Mesenchymal stem cell of adipose (primary cell): ENCODE results near the genes SLC66A2 and RBFA.

DNA sequence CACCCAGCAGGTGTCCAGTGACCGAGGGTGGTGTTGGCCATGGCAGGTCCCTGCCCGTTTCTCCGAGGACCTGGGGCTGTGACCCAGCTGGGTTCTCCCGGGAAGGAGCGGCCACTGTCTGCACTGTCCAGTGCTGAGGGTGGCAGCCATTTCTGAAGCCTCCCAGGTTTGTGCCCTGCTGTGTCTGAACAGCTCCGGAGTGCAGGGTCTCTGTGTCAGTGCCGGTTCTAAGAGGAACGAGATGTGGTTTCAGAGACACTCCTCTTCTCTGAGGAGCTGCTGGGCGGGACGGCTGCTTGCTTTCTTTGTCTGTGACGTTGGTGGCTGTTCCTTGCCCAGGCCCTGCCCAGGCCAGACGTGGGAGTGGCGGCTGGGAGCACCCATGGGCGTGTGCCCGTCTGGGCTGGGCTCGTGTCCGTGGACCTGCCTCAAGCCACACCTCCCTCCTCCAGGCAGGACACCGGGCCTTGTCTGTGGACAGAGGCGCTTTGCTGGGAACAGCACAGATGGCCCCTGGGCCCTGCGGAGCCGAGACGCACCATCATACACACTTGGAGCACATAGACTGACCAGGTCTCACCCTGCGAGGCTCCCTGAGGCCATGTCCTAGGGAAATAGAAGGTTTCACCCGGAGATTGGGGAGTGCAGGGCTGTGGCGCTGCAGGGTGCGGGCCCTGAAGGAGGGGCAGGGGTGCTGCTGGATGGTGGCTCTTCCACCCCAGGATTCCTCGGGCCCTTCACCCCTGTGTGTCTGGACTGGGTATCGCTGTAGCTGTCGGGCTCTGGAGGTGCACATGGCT lies 45.0 kb downstream of the NFATC1 start:
- CAGE, long polyA plus RNA: no peak

GRCh38 chr18:79448236-79449009 lies 52.7 kb downstream of the NFATC1 start:
- CAGE, long polyA plus RNA: no peak

DNA sequence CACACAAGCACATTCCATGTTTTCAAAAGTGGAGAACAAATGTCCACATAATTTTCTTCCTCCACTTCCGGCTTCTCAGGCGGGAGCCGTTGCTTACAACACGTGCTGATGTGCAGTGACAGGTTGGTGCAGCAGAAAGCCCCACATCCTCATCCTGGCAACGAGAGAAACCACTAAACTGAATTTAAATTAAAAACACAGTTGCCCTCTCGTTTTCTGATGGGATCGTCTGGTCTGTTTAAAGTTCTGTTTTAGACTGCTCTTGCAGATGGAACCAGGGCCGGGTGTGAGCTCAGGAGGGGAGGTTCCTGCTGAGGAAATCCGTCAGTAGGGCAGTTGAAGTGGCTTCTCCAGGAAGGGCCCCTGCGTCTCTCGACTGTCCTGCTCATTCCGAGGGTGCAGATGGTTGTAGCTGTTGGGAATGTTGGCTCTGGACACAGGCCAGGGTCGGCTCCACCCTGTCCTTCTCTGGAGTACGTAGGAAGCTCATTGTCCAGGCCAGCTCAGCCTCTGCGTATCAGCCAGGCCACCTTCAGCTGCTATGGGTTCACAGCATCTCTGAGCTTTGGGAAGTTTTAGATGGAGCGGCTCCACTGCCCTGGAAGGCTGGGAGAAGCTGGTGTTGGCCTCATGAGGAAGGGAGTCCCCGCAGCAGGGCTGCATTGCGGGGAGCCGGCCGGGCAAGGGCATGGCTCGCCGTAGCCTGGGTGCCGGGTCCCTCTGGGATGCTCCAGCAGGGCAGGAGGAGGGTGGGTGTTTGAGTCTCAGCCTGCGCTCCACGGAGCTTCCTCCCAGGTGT lies 58.3 kb downstream of the NFATC1 start:
- CAGE, long polyA plus RNA: no peak

- CAGE, long polyA plus RNA: no peak
These were observed 113.4 kb downstream of the NFATC1 start for GRCh38 chr18:79509025-79509576.

GRCh38 chr18:79695809-79696288 lies 16.2 kb downstream of the CTDP1 start:
- CAGE, long polyA plus RNA: no peak

- CAGE, long polyA plus RNA: no peak
These were observed 50.6 kb downstream of the CTDP1 start for GRCh38 chr18:79730102-79730692.

- CAGE, long polyA plus RNA: no peak
These were observed 1.2 kb downstream of the KCNG2 start for GRCh38 chr18:79798969-79799296.

GRCh38 chr18:79903524-79904222 lies 47.8 kb downstream of the SLC66A2 start:
- CAGE, long polyA plus RNA: no peak

GRCh38 chr18:79943787-79944565 lies 7.5 kb downstream of the SLC66A2 start:
- CAGE, long polyA plus RNA: no peak

DNA sequence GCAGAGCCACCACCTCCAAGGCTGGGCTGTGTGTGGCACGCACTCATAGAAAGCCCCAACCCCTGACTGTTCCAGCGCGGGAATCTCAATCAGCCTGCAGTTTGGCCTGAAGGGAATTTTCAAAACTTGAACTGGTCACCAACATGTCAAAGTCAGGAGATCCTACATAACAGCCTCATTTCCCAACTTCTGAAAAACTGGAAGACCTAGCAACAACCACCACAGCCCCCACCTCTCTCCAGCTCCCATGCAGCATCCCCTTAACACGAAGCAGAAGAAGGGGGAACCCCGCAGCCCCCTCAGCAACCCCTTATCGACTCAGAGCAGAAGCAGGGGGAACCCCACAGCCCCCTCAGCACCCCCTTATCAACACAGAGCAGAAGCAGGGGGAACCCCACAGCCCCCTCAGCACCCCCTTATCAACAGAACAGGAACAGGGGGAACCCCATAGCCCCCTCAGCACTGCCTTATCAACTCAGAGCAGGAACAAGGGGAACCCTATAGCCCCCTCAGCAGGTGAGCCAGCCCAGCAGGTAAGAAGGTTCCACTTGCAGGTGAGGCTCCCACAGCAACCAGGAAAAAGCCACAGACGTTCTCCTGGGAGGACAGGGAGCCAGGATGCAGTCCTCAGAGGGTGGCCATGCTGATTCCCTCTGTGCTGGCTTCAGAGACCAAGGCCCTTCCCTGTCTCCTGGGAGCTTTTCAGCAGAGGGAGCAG lies 6.7 kb downstream of the SLC66A2 start:
- CAGE, long polyA plus RNA: no peak

GRCh38 chr18:79951214-79952037 lies at the start of gene SLC66A2:
Gene SLC66A2, minus strand, starts transcription at chr18:79951653.
- CAGE, long polyA plus RNA: no peak

DNA sequence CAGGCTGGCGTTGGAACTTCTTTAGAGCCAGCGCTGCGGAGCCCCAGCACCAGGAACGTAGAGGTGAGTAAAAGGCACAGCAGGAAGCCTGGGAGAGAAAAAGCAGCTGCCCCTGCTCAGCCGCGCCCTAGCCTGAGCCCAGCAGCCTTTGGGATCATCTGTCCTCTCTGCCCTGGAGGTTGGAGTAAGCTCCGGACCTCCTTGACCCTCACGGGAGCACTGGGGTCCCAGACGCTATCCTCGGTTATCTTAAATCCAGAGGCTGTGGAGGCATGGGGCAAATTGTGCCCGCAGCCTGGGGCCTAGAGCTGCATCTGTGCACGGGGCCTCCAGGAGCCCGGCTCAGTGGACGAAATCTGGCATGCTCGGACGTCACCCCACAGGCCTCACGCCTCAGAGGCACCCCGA lies 1.6 kb upstream of the SLC66A2 start:
- CAGE, long polyA plus RNA: no peak

DNA sequence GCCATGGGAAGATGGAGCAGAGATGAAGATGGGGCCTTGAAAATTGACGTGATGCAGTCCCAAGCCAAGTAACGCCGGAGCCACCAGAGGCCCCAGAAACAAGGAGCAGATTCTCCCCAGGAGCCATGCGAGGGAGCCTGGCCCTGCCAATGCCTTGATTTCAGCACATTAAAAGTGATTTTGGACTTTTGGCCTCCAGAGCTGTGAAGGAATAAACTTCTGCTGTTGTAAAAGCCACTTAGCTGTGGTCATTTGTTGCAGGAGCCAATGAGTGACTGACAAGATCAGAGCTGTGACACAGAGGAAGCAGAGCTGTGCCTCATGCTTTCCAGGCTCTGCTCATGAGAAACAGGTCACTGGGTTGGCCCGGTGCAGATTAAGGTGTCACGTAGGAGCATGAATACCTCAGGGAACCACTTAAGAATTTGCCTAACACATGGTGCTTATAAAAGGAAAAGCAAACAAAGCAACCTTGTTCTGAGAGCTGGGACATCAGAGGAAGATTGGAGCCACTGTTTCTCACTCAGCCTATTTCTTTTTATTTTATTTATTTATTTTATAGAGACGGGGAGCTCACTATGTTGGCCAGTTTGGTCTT lies 2.8 kb upstream of the SLC66A2 start:
- CAGE, long polyA plus RNA: no peak

DNA sequence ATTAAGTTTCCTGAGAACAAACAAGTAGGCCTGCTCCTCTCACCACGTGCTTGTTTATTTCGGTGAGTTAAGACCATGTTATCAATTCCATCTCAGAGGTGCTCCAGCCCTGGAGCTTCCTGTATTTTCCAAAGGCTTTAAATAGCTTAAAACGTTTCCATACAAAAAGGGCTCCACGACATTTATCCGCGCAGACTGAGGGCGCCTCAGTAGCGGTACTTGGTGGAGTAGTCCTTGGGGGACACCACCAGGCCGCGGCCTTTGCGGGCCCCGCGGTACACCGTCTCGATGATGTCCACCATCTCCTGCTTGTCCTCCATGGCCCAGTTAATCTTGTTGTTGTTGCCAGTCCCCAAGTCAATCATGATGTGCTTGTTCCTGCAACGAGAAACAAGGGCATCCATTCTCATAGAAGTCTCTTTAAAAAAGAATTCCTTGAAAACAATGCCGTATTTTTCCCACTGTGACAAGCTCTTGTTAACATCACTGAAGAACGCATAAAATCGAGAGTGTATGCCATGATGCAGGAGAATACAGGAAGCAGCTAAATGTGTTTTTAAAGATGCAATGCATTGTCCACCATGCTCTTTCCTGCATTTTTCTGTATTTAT lies 9.1 kb downstream of the HSBP1L1 start:
- CAGE, long polyA plus RNA: no peak

- CAGE, long polyA plus RNA: no peak
These were observed at the start of gene RBFA for GRCh38 chr18:80034324-80034898. Gene RBFA, plus strand, starts transcription at chr18:80034434.

DNA sequence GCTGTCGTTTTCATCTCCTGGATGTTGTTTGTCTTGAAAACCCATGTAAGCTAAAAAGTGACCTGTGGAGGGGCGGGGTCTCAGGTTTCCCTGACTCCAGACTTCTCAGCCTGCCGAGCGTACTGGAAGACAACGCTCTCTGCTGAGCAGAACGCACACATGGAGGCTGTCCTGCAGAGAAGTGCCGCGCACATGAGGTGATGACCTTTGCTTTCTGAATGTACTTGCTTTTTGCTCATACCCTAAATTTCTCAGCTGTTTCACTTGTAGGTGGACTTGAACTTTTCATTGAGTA lies 4.1 kb downstream of the RBFA start:
- CAGE, long polyA plus RNA: no peak

- CAGE, long polyA plus RNA: no peak
These were observed 10.3 kb downstream of the ADNP2 start for GRCh38 chr18:80118966-80120245.